Foreskin keratinocyte (primary cell): ENCODE results near the gene SEC11A.

DNA sequence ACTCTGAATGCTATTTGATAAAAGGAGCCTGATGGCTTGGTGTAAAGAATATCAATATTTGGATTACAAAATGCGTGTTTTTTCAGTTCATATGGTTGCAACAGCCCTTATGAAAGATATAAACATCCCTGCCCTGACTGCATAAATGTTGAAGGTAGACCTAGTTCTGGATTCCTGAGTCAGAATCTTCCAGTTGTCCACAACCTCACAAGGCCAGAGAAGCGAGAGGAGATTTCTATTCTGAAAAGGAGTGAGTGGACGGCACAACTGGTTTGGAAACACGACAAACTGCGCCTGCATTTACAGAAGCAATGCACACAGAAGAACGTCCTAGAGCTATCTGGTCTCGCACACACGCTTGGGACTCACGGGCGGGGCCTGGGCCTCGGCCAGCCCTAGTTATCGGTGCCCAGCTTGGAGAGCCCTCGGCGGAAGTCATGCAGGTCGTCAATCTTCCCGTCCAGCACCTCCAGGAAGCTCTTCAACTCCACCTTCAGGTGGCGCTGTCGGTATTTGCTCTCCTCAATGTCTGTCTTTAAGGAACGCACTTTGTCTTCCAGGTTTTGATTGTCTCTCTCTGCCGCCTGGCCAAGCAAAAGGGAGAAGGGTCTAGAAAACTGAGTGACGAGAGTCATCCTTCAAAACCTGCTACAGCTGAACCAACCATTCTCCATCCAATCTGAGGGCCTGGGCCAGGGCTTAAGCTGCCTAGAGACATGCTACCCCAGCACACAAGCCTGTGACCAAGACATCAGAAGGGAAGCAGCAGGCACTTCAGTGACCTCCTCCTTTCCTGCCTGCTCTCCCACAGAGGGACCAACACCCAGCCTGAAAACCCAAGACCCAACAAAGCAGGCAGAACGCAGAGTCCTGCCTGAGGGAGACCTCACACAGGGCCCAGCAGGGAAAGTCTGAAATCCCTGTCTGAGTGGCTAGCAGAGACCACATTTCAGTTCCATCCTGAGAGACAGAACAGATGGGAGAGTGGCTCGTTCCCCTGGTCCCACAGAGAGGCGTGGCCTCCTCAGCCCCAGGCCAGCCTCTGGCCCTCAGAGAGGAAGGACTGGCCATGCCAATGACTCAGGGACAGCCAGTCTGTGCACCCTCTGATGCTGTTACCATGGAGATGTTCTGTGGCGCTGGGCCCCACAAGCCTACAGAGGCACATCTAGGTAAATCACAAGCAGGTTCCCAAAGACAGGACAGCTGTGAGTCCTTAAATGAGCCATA lies 40.3 kb downstream of the WHAMM start:
- RAMPAGE, total RNA, result no peak

DNA sequence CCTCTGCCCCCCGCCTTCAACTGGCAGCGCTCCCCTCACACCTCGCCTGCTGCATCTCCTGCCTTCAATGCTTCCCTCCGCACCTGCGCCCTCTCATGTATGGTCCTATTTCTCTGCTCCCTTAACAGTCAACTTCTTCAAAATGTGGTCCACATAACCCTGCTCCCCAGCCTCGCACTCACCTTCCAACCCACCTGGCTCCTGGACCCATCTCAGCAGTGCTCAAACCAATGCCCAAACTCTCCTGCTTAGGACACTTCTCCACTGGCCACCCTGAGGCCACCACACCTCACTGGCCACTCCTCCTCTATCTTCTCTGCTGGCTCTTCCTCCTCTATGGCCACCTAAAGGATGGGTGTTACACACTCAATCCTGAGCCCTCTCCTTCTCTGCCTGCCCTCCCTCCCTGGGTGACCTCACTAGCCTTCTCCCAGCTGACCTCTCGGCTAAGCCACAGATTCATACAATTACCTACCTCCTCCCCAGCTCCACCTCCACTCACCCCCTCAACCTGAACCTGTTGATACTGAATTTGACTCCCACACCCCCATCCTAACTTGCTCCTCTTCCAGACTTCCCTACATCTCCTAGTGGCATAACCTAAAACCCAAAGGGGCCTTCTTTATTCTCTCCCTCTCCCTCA lies 17.3 kb downstream of the HOMER2 start:
- RAMPAGE, total RNA, result no peak

DNA sequence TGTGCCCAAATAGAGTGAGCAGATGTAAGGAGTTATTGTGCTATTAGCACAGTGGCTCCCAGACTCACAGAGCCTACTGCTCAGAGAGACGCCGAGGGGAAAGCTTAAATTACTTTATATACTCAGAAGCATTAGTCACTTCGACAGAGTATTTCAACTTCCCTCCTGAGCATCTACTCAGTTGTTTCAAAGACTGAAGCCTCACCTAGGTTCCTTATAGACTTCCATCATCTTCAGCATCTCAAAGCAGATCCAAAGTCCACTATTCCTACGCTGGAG lies 776 bp downstream of the HOMER2 start:
- RAMPAGE, total RNA, result no peak

DNA sequence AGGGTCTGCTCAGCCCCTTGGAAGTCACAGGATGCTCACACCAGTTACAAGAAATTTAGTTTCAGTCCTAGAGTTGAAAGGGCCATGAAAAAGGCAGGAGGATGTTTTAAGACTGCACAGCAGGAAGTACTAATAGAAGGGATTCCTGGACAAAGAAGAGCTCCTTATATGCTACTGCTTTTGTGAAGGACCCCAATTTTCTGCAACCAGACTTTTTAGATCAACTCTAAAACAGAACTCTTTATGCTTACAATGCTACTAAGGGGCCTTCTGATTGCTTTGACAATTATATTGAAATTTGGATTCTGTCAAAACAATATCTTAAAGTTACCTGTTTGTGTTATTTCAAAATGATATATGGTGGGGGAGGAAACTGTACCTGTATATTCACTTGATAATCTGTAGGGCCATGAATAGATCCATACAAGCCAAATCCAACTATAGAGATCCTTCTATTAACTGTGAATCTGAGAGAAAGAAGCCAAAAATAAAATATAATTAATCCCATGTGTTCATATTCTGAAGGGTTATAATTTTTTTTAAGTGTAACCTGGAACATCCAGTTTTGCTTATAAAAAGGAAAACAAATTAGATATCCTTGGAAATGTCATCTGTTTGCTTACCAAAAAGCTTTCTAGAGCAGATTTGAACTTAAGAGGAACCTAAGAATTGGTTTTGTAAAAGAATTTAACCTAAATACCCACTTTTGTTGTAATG lies 9.0 kb upstream of the C15orf40 start:
- RAMPAGE, total RNA, result no peak

DNA sequence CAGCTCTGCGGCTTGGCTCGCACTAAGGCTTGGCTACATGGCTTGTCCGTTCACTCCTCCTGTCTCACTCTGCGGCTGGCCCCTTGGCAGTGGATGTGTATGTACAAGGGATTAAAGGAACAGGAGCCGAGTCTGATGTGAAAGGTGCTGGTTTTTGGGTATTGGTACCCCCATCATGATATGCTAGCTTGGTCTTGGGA lies 12.5 kb downstream of the TM6SF1 start:
- RAMPAGE, total RNA, result no peak

DNA sequence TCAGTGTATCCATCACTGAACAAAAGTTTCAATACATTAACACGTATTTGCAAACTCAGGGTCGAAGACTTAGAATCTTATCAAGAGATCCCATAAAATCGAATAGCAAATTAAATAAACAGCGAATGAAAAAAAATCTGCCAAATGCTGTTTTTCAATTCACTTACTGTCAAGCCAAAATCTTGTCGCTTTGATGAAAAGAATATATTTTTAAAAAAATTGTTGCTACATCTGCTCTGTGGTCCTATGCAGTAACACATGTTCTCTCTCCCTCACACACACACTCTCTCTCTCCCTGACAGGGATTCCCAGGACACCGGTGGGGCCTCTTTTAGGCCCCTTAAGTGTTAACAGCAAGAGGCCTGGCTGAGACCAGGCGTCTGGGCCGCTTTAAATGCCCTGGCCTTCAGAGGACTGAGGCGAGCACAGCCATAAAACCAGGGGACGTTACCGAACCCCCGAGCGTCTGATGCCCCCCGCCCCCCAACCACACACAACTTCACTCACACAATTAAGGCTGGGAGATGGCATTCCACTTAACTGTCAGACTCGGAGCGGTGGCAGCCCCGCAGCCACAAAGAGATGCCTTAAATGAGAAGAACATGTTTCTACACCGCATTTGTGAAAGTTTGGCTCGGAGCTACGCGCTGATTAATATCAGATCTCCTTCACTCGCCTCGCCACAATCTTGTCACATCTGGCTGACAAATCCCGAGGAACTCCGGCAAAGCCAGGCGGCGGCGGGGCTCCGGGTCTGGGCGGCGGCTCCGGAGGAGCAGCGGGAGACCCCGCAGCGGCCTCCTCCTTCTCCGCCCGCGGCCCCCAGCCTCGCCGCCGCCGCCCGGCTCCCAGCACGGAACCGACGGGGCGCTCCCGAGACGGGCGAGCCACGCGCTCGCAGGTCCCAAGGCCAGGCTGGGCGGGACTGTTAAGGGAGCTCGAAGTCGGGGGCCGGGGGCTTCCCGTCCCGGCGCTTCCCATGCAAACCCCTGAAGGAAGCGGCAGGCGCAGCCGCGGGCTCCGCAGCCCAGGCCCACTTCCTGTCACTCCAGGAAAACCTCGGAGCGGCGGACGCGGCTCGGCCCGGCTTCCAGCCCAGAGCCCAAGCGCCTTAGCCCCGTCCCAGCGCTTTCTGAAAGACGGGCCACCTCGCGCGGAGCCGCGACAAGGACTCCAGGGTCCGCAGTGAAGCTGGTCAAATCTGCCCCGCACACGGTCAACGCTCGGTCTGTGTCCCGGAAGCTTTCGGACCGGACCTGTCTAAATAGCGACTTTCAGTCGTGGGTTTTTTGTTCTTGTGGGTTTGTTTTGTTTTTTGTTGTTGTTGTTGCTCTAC lies 1.4 kb downstream of the BNC1 start:
- RAMPAGE, total RNA, result no peak

DNA sequence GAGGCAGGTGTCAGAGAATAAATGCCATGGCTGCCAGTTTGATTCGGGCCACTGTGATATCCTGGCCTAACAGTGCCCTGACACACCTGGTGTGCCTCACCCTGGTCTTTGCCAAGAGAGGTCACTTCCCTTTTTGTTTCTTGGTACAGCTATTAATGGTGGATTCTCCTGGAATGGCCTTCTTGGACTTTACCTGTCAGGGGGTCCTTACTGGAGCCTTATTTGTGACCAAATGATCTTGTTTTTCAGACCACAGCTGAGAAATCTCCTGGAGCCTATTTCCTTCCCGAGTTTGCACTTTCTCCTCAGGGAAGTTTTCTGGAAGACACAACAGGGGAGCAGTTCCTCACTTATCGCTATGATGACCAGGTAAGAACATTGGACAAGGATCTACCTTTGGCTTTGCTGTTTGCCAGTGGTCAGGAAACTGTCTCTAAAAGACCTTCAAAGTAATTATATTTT lies 50.2 kb downstream of the ADAMTSL3 start:
- RAMPAGE, total RNA, result no peak

GRCh38 chr15:84500197-84500657 lies 100.6 kb upstream of the ZSCAN2 start:
- RAMPAGE, total RNA, result no peak

DNA sequence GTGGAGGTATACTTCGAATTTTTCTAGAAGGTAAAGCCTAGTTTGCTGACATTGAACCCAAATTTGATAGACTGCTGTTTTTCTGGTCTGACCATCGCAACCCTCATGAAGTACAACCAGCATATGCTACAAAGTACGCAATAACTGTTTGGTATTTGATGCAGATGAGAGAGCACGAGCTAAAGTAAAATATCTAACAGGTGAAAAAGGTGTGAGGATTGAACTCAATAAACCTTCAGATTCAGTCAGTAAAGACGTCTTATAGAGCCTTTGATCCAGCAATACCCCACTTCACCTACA lies 19.7 kb downstream of the WDR73 start:
- RAMPAGE, total RNA, result no peak

DNA sequence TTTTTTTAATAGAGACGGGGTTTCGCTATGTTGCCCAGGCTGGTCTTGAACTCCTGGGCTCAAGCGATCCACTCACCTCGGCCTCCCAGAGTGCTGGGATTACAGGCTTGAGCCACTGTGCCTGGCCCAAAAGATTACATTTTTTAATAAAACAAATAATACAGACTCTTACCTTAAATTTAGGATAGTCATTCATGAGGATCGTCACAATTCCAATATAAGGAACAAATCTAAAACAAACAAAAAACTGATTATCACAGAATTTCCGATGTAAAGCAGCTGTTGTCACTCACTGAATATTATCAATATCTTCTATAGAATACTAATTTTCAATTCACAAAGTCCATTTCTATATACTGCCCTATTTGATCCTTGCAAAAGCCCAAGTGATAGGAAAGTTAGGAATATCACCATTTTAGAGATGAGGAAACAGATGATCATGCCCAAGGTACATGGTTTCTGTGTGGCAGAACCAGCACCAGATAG lies 12.6 kb upstream of the NMB start:
- RAMPAGE, total RNA, result no peak

DNA sequence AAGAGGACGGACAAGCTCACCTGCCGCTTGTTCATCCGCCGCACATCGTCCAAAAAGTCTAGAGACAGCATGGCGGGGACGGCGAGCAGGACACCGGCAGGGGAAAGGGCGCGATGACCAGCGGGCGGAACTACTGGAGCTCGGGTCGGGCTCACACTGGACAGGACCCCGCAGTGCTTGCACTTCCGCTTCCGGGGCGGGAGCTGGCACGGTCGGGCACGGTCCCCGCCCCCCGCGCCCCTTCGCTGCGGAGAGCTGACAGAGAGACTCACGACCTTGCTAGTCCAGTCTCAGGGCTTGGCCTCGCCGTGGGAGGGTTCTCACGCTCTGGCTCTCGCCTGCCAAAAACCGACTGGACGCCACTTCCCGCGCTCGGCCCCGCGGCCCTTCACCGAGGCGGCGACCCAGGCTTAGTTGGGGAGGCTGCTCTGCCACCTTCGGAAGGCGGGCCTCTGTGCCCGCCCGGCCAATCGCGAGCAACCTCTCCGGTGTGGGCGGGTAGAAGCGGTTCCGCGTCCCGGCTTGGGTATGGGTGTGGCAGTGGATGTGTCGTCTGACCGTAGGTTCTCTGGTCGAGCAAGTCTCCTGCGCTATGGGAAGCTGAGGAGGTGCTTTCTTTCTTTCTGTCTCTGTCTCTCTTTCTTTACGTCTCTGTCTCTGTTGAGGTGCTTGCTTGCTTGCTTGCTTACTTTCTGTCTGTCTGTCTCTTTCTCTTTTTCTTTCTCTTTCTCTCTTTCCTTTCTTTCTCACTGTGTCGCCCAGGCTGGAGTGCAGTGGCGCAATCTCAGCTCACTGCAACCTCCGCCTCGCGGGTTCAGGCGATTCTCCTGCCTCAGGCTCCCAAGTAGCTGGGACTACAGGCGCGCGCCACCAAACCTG lies at the start of gene SEC11A:
SEC11A (minus strand) TSS at position 135 of the 879 bp plus-strand sequence.
- RAMPAGE, total RNA, result start-site peak on the minus strand centred at position 129 of the sequence, 62 bp wide, 136 and 131 reads in 2 replicates; start-site peak on the minus strand centred at position 427 of the sequence, 95 bp wide, 41 and 46 reads in 2 replicates

DNA sequence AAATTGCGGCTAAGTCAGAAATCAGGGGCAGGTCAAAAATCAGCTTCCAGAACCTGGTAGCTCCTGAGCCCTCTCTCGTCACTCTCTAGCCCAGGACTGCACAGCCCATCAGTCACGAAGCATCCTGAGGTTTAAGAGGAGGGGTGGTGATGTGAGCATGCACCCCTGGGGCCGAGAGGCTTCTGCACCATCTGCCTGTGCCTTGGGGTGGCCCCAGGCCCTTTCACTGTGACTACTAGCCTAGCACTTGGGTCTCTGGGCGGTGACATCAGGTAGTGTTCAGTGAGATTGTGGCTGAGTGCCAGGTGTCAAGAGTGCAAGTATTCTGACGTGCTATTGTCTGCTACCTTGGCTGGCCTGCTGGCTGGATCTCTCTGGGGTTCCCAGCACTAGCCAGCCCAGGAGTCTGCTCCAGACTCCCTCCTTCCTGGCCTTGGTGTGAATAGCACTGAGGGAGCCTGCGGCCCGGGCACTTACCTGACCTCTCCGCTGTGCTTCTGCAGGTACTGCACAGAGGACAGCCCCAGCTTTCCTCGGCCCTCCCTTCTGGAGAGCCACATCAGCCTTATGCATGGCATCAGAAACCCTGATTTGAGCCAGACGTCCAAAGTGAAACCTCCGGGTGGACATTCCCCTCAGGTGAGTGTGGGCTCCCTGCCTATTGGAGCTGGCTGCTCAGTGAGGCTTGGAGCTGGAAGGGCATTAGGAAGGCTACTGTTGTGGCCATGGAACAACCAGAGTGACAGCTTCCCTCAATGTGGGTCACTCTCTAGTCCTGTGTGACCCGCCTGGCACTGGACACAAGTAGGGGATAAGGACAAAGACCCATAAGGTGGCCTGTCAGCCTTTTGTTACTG lies 17.6 kb upstream of the ALPK3 start:
- RAMPAGE, total RNA, result no peak

- RAMPAGE, total RNA, result no peak
Measured at GRCh38 chr15:84817477-84817703, 234 bp downstream of the ALPK3 start.

- RAMPAGE, total RNA, result no peak
Measured at GRCh38 chr15:84826384-84827060, 9.4 kb downstream of the ALPK3 start.

DNA sequence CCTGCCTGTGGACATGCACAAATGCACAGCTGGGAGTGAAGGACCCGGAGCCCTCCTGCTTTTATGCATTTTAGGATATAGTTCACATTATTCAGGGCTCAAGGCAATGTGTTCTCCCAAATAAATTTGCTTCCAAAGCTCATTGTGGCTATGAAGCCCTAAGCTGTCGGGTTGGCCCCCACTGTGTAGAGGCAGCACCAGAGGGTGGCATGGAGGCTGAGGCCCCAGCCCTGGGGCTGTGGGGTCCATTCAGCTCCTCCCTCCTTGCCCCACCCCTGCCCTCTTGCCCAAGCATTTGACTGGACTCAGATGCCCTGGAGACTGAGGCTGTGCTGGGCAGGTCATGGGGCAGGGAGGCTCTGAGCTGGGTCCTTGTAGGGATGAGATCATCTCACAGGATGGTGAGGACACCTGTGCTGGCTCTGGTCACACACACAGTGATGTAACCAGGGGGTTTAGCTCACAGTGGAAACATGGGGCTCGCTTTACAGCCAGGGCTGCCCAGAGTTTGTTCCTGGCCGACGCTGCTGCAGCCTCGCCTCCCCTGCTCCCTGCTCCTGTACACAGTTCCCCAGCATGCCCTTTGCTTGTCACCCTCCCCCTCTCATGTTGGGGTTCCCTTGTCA lies 17.8 kb downstream of the ALPK3 start:
- RAMPAGE, total RNA, result no peak

DNA sequence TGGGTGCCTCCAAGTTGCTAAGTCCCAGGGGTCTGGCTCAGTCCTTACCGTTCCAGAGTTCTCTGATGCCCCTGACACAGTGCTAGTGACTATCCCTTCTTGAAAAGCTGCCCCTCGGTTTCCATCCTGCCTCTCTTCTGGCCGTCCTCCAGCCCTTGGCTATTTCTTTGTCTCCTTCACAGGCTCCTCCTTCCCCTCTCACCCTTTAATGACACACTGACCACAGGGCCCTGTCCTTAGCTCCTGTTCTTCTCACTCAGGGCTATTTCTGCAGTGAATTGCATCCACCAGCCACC lies 31.1 kb downstream of the SLC28A1 start:
- RAMPAGE, total RNA, result no peak

DNA sequence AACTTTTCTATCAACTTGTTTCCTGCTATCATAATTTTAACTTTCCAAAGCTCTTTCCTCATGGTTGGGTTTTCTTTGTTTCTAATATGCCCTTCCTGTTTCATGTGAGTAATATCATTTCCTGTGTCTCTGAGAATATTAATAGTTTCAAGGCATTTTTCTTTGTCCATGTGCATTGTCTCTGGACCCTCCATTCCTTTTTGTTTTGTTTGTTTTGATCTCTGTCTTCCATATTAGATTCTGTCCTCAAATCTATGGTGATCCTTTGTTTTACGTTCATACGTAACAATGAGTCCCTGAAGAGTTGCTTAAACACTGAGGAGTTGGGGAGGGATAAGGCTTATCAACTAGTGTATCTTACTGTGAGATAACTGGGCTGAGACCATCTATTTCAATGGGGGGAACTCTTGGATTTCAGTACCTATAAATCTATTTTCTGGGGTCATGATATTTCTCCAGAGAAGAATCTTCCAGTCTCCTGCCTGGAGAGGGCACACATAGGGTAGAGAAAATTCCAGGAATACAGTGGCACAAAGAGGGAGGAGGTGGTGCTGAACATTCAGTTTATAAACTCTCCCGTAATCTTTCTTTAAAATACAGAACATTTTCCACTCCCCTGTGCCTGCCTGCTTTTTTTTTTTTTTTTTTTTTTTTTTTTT lies 21.9 kb upstream of the PDE8A start:
- RAMPAGE, total RNA, result no peak

- RAMPAGE, total RNA, result no peak
Measured at GRCh38 chr15:84992335-84993162, 10.9 kb downstream of the PDE8A start.

DNA sequence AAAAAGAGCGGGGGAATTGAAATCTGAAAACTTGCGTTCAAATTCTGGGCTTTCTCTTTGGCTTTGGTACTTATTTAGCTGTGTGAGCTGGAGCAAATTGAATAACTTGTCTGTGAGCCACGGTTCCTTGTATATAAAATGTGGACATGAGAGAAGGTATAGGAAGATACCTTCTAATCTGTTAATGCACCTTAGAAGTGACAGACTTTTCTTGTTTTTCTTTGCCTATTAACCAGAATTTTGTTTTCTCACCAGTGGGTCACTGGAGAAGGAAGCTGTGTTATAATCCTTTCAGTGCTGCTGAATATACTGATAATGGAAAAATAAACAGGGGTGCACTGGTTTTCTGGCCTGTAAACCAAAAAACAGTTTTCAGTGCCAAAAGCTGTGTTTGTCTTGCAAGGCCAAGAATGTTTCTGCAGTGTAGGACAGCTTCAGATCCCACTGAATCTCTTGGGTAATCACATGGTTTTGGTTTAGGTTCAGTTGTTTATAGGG lies 18.4 kb downstream of the PDE8A start:
- RAMPAGE, total RNA, result no peak

- RAMPAGE, total RNA, result no peak
Measured at GRCh38 chr15:85023376-85024395, 42.0 kb downstream of the PDE8A start.